ENCODE measurements around the genes LCOR, ARHGAP19 and UBTD1.

DNA sequence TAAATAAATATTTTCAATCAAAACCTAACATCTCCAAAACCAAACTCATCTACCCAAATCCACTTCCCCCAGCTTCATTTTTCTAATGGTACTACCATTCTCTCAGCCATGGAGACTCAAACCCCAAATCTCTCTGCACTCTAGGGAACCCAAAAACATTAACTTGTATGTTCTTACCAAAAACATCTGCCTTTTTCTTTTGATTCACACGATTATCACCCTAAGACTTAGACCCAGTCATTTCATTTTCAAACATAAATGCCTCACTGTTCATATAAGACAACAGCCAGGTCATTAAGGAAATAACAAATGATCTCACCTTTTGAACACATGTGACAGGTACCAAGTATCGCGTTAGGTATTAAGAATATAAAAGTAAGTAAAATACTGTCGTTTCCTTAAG is 8.9 kb downstream of the TM9SF3 start:
- PRO-cap, result no peak

GRCh38 chr10:96585922-96586422 is 840 bp downstream of the TM9SF3 start:
- PRO-cap, result bidirectional peak, plus-strand start at chr10:96586038, minus-strand start at chr10:96585865; bidirectional peak, plus-strand start at chr10:96586284, minus-strand start at chr10:96586339

GRCh38 chr10:96630672-96631167 is 43.9 kb upstream of the TM9SF3 start:
- PRO-cap, result no peak

DNA sequence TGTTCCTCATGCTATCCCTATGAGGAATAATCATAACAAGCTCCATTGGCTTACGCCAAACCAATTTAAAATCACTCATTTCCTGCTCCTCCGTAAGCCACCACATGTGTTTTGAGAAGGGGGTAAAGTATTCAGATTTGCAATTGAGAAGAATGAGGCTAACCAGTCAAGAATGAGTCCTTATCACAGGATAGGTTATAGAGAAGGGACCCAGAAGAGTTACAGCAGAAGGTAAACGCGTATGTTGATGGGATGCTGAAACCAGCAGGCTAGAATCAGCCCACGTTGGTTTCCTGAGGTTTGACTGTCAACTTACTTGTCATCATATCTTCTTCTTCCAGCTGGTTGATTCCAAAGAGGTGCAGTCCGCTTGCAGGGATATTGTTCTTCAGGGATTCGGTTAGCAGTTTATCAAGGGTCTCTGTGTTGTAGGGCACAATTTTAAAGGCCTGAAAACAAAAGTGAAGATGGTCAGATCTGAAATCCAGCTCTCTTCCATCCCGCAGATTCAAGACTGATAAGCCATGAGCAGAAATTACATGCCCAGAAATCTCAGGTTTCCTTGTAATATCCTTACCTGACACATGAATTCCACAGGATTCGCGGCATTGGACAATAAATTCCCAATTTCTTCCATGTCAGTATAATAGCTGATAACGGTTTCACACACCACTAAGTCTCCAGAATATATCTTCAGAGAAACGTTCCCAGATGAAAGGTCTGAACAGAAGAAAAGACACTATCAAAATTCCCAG is 64.3 kb upstream of the TM9SF3 start:
- PRO-cap, result unidirectional peak, plus-strand start at position 227 of the sequence

DNA sequence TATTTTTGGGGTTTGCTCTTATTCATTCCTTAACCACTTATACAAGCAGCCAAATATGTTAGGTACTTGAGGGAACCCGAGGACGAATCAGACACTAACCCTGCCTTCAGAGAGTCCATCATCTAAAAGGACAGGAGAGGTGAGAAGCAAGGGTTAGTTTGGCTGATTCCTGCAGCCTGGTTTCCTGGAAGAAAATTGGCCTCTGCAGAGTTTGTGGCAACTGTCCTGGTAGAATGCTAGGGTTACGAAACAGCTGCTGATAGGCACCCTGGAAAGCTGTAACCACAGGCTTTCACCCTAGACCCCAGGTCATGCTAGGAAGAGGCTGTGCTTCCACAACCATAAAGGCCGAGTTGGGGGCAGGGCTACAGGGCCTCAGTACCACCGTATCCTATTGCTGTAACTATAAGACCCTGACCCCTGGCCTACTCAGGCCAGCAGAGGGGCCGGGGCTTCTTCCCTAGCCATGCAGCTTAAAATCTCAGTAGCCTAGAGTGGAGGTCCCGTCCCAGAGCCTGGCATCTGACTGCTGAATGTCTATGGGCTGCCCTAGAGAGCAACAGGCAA is 62.1 kb downstream of the PIK3AP1 start:
- PRO-cap, result no peak

GRCh38 chr10:96695272-96695685 is 25.0 kb downstream of the PIK3AP1 start:
- PRO-cap, result bidirectional peak, plus-strand start at chr10:96695495, minus-strand start at chr10:96695389

GRCh38 chr10:96709337-96710075 is 10.8 kb downstream of the PIK3AP1 start:
- PRO-cap, result no peak

- PRO-cap, result no peak
These were observed 998 bp upstream of the PIK3AP1 start for GRCh38 chr10:96721309-96721715.

GRCh38 chr10:96831554-96832358 is at the start of gene LCOR:
Gene LCOR (plus strand): TSS chr10:96832298.
- PRO-cap, result bidirectional peak, plus-strand start at chr10:96832054, minus-strand start at chr10:96831916; bidirectional peak, plus-strand start at chr10:96832298, minus-strand start at chr10:96832120

DNA sequence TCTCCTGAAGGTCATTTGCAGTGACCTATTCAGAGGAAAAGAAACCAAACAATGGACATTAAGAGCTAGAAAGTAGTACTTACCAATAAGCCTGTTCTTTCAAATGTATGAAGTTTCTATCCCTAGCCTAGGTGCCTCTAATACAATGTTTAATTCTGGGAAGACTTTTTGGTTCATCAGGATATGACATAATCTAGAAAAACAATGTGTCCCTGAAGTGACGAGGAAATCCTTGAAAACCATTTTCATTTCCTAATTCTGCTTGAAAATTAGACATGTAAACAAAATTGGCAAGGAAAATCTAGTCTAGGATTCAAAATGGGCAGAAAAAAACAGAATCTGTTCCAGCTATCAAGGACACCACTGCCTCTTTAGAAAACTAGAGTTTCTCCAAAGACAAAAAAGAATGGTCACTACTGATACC is 36.0 kb downstream of the ARHGAP19 start:
- PRO-cap, result no peak

GRCh38 chr10:97292060-97293085 is at the start of gene ARHGAP19:
Gene ARHGAP19 (minus strand): TSS chr10:97292637.
- PRO-cap, result unidirectional peak, minus-strand start at chr10:97292625

- PRO-cap, result no peak
These were observed 31.8 kb upstream of the FRAT2 start for GRCh38 chr10:97366414-97366705.

GRCh38 chr10:97399978-97400633 is 1.0 kb downstream of the RRP12 start:
- PRO-cap, result no peak

DNA sequence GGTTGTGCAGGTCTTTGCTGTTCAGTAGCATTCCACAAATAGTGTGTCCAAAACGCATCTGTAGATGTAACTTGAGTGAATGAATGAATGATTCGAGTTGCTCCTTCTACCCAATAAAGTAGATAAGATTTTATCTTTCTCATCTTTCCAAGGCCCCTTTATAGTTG is 1.2 kb downstream of the PGAM1 start:
- PRO-cap, result no peak

DNA sequence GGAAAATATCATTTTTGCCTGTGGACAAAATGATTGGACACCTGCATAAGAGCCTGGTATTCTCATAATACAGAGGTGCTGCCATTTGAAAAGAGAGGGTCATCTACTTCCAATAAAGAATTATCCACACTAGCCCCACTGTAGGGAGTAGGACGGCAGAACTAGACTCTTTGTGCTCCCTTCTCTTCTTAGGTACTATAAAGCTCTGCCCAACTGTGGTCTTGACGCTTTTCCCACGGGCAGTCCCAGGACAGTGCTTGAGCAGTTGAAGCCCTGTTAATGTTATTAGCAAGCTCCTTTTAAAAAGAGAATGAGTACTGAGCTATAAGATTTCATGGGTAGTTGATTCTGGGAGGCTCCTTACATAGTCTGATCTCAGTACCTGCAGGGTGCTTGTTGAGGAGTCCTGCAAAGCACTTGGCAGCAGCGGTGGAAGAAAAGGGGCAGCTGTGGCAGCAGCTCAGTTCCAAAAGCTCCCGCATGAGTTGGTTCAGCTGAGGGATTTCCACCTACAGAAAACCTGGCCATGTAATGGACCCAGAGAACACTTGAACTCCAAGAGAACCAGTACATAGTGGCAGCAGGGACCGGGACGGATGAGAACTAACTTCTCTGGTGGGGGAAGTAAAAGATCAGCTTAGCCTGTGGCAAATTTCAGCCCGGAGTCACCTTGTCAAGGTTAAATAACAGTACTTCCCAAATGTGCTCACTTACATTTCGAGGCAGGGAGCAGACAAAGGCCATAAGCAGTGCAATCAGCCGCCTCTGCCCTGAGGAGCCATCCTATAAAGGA is 15.3 kb downstream of the ZDHHC16 start:
- PRO-cap, result no peak

GRCh38 chr10:97498261-97499272 is at the start of gene UBTD1:
Gene UBTD1 (plus strand): TSS chr10:97498924.
- PRO-cap, result bidirectional peak, plus-strand start at chr10:97498550, minus-strand start at chr10:97498394

GRCh38 chr10:97571601-97572144 is 906 bp upstream of the ANKRD2 start:
- PRO-cap, result no peak

- PRO-cap, result no peak
These were observed 10.3 kb downstream of the PI4K2A start for GRCh38 chr10:97650573-97651321.

GRCh38 chr10:97664558-97665203 is 22.4 kb downstream of the AVPI1 start:
- PRO-cap, result no peak

DNA sequence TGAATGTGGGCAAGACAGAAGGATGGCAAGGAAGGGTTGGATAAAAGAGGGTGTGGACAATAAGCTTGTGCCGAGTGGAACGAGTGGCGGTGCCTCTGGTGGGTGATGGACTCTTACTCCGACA is 570 bp upstream of the MARVELD1 start:
- PRO-cap, result no peak

Measured in natural killer cell (primary cell).